LHCN-M2 (cell line): Measurements from ENCODE around the gene INSYN2A.

DNA sequence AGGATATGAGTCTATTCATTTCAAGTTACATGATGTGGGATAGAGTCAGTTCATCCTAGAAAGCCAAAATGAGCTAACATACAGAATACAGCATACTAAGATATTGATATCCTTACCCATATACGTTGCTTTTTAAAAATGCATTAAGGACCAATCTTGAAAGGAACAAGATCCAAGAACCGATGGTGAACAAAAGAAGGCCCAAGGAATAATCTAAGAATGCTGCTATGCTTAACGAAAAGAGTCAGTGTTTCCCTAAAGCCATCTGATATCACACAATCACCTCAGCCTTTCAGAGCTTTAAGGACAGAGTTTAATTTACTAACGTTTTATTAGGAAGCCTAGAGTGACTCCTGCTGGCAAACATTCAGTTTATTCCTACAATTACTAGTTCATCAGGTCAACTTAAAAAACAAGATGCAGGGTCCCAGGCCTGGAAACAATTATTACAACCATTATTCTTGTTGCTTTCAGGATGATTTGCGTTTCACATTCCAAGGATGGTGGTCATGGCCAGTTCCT is 1.3 kb upstream of the FAM53B start:
- RAMPAGE, long total RNA = no peak

DNA sequence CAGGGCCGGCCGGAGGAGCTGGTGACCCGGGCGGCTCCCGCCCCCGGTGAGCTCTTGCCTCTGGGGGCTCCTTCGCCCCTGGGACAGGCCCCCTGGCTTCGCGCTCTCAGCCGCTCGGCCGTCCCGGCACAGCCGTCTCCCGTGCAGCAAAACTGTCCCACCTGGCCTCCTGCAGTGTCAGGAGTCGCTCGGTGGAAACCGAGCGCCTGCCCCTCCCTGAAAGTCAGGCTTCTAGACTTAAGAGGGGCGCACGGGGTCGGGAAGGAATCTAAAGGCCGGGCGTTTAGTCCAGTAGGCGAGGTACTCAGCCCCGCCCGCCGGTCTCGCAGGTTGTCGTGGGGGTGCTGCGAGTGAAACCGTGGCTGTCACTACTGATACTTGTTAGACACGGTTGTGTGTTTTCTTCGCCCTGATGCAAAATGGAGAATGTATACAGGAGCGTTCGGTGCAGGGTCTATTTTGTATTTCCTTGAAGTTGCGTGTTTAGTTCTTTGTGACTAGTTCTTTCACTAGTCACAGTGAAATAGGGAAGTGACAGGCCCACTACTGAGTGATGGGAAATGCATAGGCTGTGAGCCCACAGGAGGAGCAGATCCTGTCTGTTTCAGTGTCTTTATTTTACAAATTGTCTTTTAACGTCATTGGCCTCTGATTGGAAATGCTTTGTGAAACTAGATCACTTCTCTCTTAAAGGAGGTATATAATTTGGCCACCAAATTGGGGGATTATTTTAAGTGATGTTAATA is 561 bp downstream of the ABRAXAS2 start:
- RAMPAGE, long total RNA = no peak

GRCh38 chr10:124892898-124893293 is 49.0 kb upstream of the ZRANB1 start:
- RAMPAGE, long total RNA = no peak

DNA sequence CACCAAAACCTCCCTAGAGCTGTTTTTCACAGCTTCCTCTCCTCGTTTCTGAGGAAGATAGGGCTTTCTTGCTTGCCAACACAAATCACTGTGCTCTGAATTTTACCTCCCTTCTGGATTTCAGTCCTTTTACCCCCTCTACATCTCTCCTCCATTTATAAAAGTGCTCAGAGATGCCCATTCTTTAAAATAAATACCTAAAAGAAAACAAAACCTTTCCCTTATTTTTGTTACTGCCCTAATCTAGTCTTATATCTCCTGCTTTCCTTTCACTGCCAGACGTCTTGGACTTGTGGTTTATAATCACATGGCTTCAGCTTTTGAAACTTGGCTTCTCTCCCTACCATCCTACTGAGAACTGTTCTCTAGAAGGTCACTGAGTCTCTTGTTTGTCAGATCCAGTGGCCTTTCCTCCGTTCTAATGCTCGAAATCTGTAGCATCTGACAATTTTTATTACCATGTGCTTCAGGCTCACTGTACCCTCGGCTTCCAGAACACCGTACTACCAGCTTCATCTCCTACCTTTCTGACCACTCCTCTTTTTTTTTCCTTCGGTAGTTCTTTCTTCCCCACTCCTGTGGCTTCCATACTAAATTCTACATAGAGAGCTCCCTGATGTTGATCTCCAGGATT is 30.3 kb upstream of the ZRANB1 start:
- RAMPAGE, long total RNA = no peak

GRCh38 chr10:124918182-124918854 is 23.6 kb upstream of the ZRANB1 start:
- RAMPAGE, long total RNA = no peak

- RAMPAGE, long total RNA = no peak
Measured at GRCh38 chr10:124977982-124978346, 36.0 kb downstream of the ZRANB1 start.

DNA sequence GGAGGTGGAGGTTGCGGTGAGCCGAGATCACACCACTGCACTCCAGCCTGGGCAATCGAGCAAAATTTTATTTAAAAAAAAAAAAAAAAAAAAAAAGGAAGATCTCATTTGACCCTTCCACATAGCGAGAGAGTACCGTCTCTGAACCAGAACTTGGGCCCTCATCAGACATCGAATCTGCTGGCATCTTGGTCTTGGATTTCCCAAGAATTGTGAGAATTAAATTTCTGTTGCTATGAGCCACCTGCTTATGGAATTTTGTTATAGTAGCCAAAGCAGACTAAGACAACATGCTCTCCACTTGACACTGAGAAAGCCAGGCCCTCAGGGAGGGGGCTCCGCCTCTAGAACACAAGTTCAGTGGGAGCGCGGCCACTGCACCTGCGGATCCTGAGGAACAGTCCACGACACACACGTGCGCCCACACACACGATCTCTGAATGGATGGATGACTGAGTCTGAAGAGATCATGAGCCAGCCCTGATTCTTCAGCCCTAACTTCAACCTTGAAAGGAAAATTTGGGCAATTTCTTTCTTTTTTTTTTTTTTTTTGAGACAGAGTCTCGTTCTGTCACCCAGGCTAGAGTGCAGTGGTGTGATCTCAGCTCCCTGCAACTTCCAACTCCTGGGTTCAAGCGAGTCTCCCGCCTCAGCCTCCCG is 58.8 kb upstream of the CTBP2 start:
- RAMPAGE, long total RNA = no peak

DNA sequence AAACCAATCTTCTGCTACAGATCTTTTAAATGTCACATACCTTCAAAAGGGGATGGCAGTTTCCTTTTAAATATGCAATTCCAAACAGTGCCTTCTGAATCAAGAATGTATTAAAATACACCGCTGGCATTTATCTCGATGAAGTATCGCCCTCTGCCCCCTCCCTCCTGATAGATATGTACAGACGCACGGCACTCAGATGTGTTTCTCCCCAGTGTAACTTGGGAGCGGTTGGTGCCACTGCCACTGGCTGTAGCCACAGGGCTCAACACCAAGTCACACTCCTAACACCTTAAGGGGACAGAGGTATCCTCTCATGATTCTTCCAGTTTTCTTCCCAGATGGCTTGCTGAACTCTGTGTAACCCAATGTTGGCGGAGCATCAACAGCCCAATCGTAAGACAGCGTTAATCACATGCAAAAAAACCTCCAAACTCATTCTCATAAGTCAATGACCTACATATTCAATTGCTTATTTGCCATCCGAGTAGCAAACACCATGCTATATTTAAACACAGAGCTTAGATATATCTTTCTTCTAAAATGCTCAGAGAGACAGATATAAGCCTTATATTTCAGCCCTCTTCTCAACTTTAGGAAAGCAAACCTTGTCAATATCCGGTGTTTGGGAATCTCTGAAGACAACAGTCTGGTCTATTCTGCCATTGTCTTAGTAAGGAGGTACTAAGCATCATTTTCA is 97.1 kb upstream of the CTBP2 start:
- RAMPAGE, long total RNA = no peak

DNA sequence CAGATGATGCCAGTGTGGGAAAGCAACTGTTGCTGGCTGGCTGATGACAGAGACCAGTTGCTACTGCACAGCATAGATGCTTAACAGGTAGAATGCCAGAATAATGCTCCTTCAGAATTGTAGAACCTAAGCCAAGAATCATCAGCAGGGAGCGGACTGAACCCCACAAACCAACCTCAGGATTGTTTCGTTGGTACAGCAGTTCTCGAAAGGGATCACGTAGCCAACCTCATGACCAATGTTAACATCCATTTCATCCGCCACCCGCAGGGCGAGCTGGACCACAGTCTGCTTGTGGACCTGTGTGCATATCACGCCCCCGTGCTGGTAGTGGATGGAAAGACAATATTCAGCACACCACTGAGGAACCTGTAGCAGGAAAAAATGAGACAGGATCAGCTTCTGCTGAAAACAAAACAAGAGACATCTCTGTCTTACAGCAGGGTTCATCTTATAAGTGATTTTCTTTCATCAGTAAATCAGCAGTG is 14.2 kb downstream of the DHX32 start:
- RAMPAGE, long total RNA = no peak

GRCh38 chr10:125892248-125892768 is 4.1 kb upstream of the FANK1 start:
- RAMPAGE, long total RNA = no peak

- RAMPAGE, long total RNA = no peak
Measured at GRCh38 chr10:126024516-126025114, 128.3 kb downstream of the FANK1 start.

DNA sequence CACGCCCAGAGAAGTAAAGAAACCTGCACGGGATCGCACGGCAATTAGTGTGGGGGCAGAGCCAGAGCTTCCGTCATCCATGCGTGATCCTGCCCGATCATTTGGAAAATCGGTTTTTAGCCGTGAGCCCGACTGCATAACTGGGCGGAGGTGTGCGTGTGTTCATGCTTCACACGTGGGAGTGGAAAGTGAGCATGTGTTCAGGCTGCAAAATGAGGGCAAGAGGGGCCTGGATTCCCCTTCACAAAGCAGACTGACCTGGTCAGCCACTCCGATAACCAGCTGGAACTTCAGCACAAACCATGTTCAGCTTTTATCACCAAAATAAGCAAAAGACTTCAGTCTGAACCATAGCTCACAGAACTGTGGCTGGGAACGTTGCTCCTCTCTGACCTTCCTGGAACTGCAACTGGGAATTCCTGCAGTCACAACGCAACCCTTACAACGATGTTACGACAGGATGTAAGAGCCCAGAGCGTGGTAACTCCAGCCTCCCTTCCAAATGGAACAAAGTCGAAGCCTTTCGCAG is 162.8 kb downstream of the ADAM12 start:
- RAMPAGE, long total RNA = no peak

- RAMPAGE, long total RNA = no peak
Measured at GRCh38 chr10:126240478-126241041, 147.7 kb downstream of the ADAM12 start.

DNA sequence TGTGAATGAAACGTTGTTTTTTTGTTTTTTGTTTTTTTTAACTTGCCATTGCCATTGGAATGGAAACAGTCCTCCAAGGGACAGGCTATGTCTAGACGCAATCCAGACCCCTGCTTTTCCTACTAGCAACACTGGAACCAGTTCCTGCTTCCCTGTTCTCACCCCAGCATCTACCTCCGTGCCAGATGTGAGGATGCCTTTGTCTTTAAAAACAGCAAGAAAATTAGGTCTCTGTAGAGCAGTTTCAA is 123.6 kb downstream of the ADAM12 start:
- RAMPAGE, long total RNA = no peak

DNA sequence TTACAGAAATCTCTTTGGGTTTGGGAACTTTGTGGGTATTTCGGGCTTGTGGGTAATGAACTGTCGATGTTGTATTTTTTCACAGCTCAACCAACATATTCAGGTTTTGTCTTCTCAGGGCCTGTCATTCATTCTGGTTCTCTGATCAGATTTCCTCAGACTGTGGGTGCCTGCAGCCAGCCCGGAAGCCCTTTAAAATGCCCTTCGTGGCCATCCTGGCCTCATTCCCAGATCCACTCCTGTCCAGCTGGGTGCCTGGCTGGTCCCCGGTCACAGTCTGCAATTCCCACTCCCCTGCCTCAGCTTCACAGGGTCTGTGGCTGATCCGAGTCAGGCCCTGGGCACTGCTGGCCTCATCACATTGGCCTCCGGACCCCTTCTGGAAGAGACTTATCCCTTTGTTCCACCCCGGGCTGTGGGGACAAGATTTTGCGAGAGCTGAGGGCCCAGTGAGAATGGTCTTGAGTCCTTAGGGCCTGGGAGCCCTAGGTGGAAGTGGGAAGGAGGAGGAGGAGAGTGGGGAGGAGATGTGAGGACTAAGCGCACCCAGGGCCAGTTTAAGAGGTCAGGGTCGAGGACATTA is 12.1 kb downstream of the DOCK1 start:
- RAMPAGE, long total RNA = no peak

DNA sequence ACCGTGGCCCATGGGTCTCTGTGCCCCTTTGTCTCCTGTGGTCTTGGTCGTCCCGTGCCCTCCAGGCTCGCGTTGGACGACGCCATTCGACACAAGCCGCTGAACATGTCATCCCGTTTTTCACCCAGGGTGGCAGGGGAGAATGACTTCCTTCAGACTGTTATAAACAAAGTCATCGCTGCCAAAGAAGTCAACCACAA is 106.8 kb downstream of the DOCK1 start:
- RAMPAGE, long total RNA = no peak

DNA sequence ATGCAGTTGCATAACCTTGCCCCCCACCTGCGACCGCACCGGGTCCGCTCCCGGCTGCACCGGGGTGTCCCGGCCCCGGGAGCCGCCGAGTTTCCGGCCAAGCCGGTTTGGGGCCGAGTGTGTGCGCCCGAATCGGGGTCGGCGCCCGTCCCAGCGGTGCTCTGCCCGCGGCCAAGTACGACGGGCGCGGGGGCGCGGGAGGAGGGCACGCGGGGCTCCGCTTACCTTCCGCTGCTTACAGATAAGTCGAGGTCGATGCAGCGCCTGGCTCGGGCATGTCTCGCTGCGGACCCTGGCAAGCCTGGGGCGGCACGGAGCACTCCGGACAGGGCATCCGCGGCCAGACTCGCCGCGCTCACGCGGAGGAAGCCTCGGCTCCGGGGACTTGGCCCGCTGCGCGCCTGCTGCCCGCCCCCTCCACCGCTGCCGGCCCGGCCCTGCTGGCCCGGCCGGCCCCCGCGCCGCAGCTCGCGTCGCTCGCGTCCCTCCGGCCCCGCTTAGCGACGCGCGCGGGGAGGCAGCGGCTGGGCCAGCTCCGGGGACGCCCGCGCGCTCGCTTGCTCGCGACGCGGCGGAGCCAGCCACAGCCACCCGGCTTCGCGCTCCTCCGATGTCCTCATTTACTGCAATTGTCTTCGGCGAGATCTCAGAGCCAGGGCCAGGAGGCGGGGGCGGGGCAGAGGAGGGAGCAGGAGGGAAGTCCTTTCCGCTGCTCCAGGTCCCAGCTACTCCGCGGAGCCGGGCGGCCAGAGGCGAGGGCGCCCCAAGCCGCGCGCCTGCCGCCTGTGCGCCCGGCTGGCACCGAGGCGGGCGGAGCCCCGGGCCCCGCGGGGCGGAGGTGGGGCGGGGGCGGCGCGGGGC is at the start of gene INSYN2A:
Gene INSYN2A (minus strand): TSS at position 820 of the 861 bp plus-strand sequence.
- RAMPAGE, long total RNA = no peak

DNA sequence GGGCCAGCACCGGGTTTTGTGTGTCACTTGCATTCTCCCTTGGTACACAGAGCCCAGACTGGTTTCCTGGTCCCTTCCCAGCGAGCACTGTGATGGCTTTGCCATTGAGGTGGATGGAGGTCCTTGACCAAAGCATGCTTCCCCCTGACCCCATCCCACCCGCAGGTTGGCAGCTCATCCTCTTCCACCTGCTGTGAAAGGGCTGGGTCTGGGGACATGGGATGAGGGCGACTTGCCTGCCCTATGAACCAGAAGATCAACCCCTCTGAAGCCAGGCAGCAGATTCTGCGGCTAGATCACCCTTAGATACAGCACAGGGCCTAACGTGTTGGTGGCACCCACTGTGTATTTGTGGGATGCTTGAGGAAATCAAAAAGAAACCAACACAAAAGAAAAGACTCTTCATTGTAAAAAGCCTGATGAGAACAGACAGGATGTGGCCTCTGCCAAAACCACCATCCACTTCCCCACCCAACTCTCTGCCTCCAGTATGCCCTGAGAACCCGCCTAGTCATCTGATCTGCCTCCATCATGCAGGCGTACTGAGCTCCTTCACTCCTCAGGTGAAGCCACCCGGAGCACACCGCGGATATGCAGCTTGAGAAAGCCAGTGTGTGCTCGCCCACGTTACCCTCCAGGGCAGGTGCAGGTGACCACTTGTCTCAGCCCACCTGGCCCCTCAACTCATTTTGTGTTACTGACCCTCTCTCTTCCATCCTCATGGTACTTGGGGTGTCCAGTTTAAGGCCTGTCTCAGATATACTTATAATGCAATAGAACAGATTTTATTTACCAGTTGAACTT is 97.2 kb upstream of the INSYN2A start:
- RAMPAGE, long total RNA = no peak

- RAMPAGE, long total RNA = no peak
Measured at GRCh38 chr10:127908450-127909310, 1.8 kb downstream of the PTPRE start.

GRCh38 chr10:127999281-127999613 is 92.3 kb downstream of the PTPRE start:
- RAMPAGE, long total RNA = no peak